Astrocyte (in vitro differentiated cells and primary cell): ENCODE results near the genes NRG3 and WAPL.

DNA sequence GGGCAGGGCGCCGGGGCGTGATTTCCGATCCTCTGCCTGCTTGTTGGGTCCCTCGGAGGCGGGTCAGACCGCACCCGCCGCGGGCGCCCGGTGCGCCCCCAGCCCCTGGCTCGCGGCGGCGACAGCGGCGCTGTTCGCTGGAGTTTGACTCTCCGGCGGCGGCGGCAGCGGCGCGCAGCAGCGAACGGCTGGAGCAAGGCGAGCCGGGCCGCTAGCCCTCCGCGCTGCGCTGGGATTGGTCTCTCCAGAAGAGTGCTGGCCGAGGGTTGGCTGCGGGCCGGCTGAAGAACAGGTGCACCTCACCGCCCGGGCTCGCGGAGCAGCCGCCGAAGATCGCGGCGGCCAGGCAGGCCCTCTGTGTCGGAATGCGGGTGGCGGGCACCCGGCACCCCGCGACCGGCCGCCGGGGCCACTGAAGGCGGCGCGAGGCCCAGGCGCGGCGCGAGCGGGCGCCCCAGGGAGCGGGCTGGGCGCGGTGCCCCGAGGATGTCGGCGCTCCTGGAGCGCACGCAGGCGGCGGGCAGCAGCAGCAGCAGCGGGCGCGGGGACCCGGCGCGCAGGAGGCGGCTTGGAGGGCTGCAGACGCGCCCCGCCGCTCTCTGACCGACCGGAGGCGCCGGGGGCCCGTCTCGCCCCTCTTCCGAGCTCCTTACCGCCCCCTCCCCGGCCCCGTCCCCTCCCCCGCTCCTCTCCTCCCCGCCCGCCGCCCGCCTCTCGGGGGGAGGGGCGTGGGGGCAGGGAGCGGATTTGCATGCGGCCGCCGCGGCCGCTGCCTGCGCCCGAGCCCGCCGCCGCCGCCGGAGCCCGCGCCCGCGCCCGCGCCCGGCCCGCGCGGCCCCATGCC is at the start of gene NRG3:
NRG3 (plus strand) TSS at position 744 of the 844 bp plus-strand sequence.
- PRO-cap: no peak
- RRBS, 2 experiments: 1 to 3% methylated on average over 68 of the region's 126 CpGs

DNA sequence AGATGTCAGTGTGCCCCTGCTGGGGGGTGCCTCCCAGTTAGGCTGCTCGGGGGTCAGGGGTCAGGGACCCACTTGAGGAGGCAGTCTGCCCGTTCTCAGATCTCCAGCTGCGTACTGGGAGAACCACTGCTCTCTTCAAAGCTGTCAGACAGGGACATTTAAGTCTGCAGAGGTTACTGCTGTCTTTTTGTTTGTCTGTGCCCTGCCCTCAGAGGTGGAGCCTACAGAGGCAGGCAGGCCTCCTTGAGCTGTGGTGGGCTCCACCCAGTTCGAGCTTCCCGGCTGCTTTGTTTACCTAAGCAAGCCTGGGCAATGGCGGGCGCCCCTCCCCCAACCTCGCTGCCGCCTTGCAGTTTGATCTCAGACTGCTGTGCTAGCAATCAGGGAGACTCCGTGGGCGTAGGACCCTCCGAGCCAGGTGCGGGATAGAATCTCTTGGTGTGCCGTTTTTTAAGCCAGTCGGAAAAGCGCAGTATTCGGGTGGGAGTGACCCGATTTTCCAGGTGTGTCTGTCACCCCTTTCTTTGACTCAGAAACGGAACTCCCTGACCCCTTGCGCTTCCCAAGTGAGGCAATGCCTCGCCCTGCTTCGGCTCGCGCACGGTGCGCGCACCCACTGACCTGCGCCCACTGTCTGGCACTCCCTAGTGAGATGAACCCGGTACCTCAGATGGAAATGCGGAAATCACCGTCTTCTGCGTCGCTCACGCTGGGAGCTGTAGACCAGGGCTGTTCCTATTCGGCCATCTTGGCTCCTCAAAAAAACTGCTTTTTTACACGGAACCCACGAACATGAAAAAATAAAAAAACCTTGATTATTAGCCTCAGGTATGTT is 474.6 kb downstream of the NRG3 start:
- PRO-cap: no peak
- RRBS, 2 experiments: no CpG with 5 or more reads among the region's 37 CpGs

GRCh38 chr10:83539675-83540385 is 599.5 kb upstream of the GHITM start:
- PRO-cap: bidirectional peak, plus-strand start at chr10:83540221, minus-strand start at chr10:83540081
- RRBS, 2 experiments: no CpG with 5 or more reads among the region's 2 CpGs

GRCh38 chr10:83564929-83565325 is 574.4 kb upstream of the GHITM start:
- PRO-cap: no peak
- RRBS, 2 experiments: no CpG with 5 or more reads among the region's 26 CpGs

DNA sequence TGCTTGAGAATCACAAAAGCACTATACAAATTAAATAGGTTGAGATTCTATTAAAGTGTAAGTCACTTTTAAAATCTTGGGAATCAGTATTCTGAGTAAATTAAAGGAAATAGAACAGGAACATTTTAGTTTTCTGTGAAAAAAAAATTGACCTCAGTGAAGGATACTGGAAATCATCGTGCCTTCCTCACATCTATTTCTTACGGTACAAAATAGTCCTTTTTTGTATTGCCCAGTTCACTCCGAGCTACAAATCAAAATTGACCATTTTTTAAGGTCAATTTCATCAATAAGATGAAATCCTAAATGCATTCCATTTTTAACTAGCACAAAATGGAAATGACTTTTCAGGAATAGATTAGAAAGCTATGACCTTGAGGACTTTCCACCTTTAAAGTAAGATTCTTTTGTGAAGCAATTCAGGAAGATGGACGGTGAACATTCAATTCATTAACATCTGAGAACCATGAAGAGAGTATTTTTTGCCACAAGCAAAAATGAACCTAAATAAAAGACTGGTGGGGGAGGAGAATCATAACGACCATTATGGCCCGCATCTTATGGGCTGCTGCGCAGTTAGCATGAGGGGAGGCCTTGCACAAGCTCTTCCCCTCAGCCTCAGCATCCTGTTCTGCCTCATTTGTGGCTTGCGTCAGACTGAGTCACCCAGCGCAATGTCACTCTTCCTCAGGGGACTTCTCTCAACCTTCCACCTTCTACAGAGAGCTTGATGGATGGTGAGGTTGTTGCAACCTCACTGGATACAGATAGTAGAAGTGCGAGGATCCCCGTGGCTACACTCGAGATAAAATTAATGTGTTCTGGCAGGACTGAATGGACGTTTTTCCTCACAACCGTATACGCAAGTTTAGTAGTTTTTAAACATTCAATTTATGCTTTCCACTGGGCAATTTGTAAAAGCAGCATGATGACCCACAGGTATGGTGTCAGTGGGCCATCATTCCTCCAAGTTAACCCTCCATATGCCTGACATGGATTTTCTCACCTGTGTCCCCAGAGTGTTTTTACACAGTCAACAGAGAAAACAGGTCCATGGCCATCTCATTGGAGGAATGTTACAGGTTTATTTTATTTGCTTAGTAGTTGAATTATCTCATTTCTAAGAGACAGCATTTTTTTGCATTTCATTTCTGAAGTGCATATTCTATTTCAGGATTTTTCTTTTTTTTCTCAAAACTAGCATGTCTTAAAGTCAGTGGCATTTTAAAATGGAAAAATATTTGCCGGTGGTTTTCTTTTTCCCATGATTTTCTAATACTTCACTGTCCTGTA is 16.8 kb upstream of the GPR15LG start:
- PRO-cap: no peak
- RRBS, 2 experiments: no CpG with 5 or more reads among the region's 16 CpGs

- PRO-cap: no peak
- RRBS, 2 experiments: no CpG with 5 or more reads among the region's 4 CpGs
Measured at GRCh38 chr10:84415886-84416142, 87.4 kb downstream of the CCSER2 start.

- PRO-cap: unidirectional peak, plus-strand start at chr10:84424895
- RRBS, 2 experiments: no CpG with 5 or more reads among the region's 6 CpGs
Measured at GRCh38 chr10:84424637-84425399, 96.4 kb downstream of the CCSER2 start.

GRCh38 chr10:84982136-84982340 is 653.6 kb downstream of the CCSER2 start:
- PRO-cap: no peak
- RRBS, 2 experiments: no CpG with 5 or more reads among the region's 3 CpGs

DNA sequence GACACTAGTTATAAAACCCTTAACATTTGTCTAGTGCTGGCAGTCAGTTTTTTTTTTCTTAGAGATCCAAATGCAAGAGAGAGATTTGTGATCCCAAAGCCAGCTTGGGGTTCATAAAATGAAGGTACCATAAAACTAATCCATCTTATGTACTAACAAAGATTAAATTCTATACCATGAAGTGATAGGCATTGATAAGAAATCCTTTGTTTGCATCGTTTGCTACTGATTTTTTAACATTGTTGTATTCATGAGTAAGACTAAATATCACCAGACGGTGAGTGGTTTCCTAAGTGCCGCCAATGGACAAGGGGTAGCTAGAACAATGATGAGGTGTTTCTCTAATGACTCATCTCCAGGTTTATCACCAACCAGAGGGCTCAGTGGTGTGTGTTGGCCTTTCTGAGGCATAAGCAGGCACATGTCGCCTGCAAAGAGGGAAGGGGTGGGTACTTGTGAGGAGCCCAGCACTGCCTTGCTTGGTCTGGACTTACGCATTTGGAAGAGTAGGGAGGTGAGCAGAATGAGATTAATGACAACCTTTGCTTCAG is 722.8 kb downstream of the GRID1 start:
- PRO-cap: no peak
- RRBS, 2 experiments: no CpG with 5 or more reads among the region's 5 CpGs

DNA sequence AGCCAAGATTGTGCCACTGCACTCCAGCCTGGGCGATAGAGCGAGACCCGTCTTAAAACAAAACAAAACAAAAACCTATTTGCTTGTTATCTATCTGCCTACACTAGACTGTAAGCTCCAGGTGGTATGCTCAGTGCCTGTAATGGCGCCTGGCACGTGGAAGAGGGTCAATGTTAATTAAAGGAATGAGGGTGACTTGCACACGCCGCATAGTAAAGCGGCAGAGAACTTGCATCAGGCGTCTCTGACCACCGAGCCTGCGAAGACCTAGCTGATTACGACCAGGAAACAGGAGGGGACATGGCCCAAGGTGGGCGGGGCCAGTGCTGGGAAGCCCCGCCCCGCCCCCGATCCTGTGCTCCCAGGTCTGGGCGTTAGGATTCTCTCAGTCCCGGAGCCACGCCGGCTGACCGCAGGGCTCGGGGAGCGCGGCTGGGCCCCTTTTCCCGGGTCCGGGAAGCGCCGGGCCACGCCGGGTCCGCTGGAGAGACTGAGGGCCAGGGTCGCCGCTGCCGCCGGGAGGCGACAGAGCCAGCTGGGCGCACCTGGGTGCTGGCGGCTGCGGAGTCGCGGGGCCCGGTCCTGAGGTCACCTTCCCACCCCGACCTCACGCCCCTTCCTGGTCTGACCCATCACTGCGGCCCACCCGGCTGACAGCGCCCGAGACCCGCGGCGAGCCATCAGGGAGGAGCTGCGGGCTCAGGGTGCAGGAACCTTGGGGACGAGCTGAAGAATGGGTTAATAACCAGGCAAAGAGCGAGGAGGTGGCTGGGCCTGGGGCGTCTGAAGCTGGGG is 22.9 kb upstream of the GRID1 start:
- PRO-cap: bidirectional peak, plus-strand start at position 388 of the sequence, minus-strand start at position 269 of the sequence
- RRBS, 2 experiments: 8% methylated on average over 23 of the region's 55 CpGs

DNA sequence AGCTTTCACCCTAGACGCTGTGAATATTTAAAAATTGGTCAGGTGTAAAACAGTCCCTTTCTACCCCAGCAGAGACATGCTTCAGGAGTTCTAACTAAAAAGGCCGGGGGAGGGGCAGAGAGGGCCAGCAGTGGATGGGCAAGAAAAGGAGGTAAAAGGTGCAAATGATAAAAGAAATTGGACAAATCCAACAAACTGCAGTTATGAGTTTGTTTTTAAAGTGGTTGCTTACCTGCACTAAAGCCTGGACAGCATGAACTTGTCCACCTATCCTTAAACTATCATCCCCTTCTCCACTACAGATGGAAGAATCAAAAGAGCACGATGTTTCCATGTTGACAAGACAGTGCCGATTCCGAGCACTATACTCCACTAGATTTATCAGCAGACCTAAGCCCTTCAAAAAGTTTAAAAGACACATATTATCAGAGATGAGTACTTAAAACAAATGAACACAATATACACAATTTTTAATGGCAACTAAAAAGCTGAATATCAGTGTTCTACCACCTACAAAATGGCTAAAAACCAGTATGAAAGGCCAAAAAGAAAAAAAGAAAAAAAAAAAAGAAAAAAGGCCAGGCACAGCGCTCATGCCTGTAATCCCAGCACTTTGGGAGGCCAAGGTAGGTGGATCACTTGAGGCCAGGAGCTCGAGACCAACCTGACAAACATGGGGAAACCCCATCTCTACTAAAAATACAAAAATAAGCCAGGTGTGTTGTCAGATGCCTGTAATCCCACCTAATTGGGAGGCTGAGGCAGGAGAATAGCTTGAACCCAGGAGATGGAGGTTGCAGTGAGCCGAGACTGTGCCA is 69.6 kb downstream of the WAPL start:
- PRO-cap: no peak
- RRBS, 2 experiments: no CpG with 5 or more reads among the region's 8 CpGs

- PRO-cap: bidirectional peak, plus-strand start at chr10:86521089, minus-strand start at chr10:86520966; bidirectional peak, plus-strand start at chr10:86521928, minus-strand start at chr10:86521790
- RRBS, 2 experiments: 2 to 3% methylated on average over 20 to 38 of the region's 95 CpGs
Measured at GRCh38 chr10:86520735-86521865, at the start of gene WAPL. WAPL (minus strand) TSS chr10:86521792.

GRCh38 chr10:86733153-86733888 is 23.1 kb upstream of the BMPR1A start:
- PRO-cap: no peak
- RRBS, 2 experiments: no CpG with 5 or more reads among the region's 10 CpGs

GRCh38 chr10:86735251-86736102 is 20.9 kb upstream of the BMPR1A start:
- PRO-cap: no peak
- RRBS, 2 experiments: no CpG with 5 or more reads among the region's 8 CpGs

- PRO-cap: no peak
- RRBS, 2 experiments: no CpG with 5 or more reads among the region's 6 CpGs
Measured at GRCh38 chr10:87054500-87055172, 34.5 kb downstream of the FAM25A start.

DNA sequence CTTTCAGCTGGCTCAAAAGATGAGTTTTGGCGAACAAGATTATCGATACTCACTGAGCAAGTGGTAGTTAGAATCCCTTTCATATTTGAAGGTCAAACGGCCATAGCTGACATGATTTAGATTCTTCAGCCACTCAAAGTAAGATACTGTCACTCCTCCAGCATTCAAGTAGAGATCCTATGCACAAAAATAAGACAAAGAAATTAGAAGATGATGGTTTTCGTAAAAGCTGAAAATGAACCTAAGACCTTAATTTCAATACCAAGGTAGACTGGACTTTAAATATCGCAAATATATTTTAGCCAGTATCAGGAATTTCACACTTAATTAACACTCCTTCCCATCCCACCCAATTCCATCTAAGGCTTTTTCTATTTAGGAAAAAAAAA is 35.6 kb downstream of the GLUD1 start:
- PRO-cap: no peak
- RRBS, 2 experiments: no CpG with 5 or more reads among the region's 5 CpGs

- PRO-cap: no peak
- RRBS, 2 experiments: no CpG with 5 or more reads among the region's 6 CpGs
Measured at GRCh38 chr10:87082910-87083660, 11.6 kb downstream of the GLUD1 start.

- PRO-cap: no peak
- RRBS, 2 experiments: no CpG with 5 or more reads among the region's 1 CpG
Measured at GRCh38 chr10:87089211-87089530, 5.5 kb downstream of the GLUD1 start.

DNA sequence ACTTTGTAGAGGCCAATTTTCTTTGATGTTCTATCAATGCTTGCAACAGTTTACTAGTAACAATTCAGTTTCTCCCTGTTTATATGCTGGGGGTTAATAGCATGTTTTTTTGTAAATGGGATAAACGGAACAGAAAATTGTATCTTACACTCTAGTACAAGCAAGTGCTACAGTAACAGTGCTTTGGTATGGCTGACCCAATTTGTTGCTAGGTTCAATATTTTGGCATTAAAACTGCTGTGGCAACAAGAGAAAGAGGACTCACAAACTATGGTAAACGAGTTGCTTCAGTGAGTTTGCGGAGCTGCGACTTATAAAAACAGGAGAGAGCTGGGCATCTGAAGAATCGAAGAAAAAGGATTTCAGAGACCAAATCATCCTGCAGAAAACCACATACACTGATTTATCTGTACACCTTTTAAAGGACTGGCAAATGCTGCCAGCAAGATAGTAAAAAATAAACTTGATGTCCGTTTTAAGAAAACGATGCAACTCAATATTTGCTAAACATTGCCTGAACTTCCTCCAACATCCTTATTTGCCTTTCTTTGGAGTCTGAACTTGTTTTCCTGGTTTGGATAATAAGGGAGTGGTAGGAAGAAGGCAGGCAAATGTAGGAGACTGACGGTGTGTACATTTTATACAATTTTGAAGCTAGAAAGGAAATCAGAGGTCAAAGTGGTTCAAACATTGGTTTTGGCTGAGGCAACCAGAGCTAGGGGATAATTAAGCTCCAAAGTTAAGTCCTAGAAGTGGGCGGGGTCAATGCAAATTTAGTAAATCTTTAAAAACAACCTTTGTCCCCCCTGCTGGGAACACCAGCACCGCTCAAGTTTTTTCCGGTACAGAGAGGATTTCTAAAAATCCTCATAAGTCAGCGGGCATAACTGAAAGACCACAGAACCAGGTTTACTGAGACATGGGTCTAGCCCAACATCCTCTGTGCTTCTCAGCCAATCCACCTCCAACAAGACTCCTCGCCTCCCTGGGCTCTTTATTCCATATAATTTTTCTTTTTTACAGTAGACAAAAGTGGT is 2.0 kb downstream of the GLUD1 start:
- PRO-cap: no peak
- RRBS, 2 experiments: no CpG with 5 or more reads among the region's 13 CpGs

- PRO-cap: no peak
- RRBS, 2 experiments: no CpG with 5 or more reads among the region's 4 CpGs
Measured at GRCh38 chr10:87500634-87501279, 3.9 kb upstream of the MINPP1 start.